GM12878 (cell line): ENCODE measurements around the gene SCGB3A2.

GRCh38 chr5:146474010-146474357, 26.9 kb downstream of the TCERG1 start:
- RAMPAGE, long total RNA, result no peak
- RRBS, 2 experiments, result no CpG with 5 or more reads among the region's 1 CpG
CAGE:
- cytosol, long polyA minus RNA, result no peak
- cytosol, long polyA plus RNA, result no peak
- long polyA plus RNA, result no peak
- nucleolus, long total RNA, result no peak
- nucleus, long polyA plus RNA, result no peak
- nucleus, long total RNA, result no peak

- RAMPAGE, long total RNA, result no peak
CAGE:
- cytosol, long polyA minus RNA, result no peak
- cytosol, long polyA plus RNA, result no peak
- long polyA plus RNA, result no peak
- nucleolus, long total RNA, result no peak
- nucleus, long polyA plus RNA, result no peak
- nucleus, long total RNA, result no peak
Measured at GRCh38 chr5:147164813-147165102, 70.1 kb upstream of the STK32A start.

DNA sequence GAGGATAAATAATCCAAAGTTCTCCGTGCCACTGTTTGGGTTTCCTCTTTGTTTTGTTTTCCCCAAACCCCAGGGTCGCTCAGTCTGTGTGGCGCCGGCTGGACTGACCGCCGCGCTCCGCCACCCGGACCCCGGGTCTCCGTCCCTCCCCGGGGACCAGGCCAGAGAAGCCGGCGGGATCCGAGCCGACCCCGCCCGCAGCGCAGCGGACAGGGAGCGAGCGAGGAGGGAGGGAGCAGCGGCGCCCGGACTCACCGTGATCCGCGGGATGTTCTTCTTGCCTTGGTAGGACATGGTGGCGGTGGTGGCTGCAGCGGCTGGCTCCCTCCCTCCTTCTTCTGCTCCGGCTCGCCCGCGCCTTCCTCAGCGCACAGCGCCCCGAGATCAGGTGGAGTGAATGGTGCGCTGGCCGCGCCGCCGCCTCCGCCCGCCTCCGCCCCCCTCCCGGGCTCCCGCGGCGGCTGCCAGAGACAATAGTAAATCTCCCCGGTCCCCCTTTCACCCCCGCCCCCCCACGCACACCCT, 56.5 kb downstream of the DPYSL3 start:
- RAMPAGE, long total RNA, result no peak
- RRBS, 2 experiments, result 2 to 8% methylated on average over 15 to 34 of the region's 52 CpGs
CAGE:
- cytosol, long polyA minus RNA, result no peak
- cytosol, long polyA plus RNA, result no peak
- long polyA plus RNA, result no peak
- nucleolus, long total RNA, result no peak
- nucleus, long polyA plus RNA, result no peak
- nucleus, long total RNA, result no peak

DNA sequence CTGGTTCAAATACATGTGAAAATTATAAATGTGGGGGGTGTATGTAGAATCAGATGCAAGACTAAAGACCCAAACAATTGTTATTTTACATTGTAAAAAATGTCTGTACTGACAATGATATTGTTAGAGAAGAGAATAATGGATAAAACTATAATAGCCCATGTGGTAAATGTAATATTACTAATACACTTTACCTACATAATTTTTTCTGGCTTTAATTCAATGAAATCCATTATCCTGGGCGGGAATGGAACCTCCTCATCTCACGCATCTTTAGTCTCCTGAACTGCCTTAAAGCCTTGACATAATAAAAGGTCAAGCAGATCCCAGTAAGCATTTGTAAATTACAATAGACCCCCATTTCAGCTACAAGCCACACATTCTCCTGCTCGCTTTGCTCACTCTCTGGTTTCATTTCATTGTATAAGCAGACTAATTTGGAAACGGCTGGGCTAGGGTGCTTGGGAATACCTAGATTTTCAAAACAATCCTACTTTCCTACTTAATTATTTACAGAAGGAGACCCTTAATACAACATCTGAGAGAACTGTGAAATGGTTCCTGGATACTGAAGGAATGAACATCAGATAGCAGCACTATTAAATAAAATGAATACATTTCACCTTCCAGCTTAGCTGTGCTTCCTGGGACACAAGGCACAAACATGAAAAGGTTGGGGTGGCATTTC, 1.6 kb downstream of the JAKMIP2 start:
- RAMPAGE, long total RNA, result no peak
- RRBS, 2 experiments, result no CpG with 5 or more reads among the region's 4 CpGs
CAGE:
- cytosol, long polyA minus RNA, result no peak
- cytosol, long polyA plus RNA, result no peak
- long polyA plus RNA, result no peak
- nucleolus, long total RNA, result no peak
- nucleus, long polyA plus RNA, result no peak
- nucleus, long total RNA, result no peak

- RAMPAGE, long total RNA, result no peak
- RRBS, 2 experiments, result no CpG with 5 or more reads among the region's 7 CpGs
CAGE:
- cytosol, long polyA minus RNA, result no peak
- cytosol, long polyA plus RNA, result no peak
- long polyA plus RNA, result no peak
- nucleolus, long total RNA, result no peak
- nucleus, long polyA plus RNA, result no peak
- nucleus, long total RNA, result no peak
Measured at GRCh38 chr5:147791081-147791540, 8.6 kb upstream of the JAKMIP2 start.

DNA sequence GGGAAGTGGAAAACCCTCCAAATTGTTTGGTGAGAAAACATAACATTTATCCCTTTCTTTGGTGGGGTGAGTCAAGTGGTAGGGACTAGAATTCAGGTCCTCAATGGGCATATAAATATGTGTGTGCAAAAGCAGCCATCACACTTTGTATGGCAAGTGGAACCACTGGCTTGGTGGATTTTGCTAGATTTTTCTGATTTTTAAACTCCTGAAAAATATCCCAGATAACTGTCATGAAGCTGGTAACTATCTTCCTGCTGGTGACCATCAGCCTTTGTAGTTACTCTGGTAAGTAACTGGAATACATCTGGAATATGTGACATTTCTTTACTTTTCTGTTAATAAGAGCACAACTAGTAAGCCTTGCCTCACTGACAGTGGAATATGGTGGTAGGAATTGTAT, at the start of gene SCGB3A2:
SCGB3A2 (plus strand) TSS at position 141 of the 403 bp plus-strand sequence.
- RAMPAGE, long total RNA, result no peak
CAGE:
- cytosol, long polyA minus RNA, result no peak
- cytosol, long polyA plus RNA, result no peak
- long polyA plus RNA, result no peak
- nucleolus, long total RNA, result no peak
- nucleus, long polyA plus RNA, result no peak
- nucleus, long total RNA, result no peak

GRCh38 chr5:147911437-147911796, 5.1 kb upstream of the C5orf46 start:
- RAMPAGE, long total RNA, result no peak
- RRBS, 2 experiments, result no CpG with 5 or more reads among the region's 5 CpGs
CAGE:
- cytosol, long polyA minus RNA, result no peak
- cytosol, long polyA plus RNA, result no peak
- long polyA plus RNA, result no peak
- nucleolus, long total RNA, result no peak
- nucleus, long polyA plus RNA, result no peak
- nucleus, long total RNA, result no peak

DNA sequence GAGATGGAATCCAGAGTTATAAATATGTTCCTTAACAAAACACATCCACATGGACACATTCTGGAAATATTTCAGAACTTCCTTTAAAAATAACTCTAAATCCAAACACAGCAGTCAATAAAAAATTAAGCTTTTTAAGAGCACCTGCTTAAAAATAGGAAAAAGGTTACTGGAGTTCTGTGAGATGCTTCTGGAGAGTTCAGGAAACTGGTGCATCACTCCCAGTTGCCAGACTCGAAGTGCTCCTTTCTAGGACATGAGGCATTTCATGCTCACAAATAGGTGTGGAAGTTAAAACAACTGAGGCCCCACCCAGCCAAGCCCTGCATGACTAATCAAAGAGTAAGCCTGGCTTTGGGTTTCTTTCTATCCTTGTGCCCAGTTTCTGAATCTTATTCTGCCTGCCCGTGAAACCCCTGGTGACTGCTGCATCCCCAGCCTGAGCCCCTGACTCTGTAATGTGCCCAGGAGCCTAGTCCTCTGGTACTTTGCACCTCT, 7.6 kb downstream of the SPINK9 start:
- RAMPAGE, long total RNA, result no peak
- RRBS, 2 experiments, result no CpG with 5 or more reads among the region's 2 CpGs
CAGE:
- cytosol, long polyA minus RNA, result no peak
- cytosol, long polyA plus RNA, result no peak
- long polyA plus RNA, result no peak
- nucleolus, long total RNA, result no peak
- nucleus, long polyA plus RNA, result no peak
- nucleus, long total RNA, result no peak

- RAMPAGE, long total RNA, result no peak
- RRBS, 2 experiments, result 9 to 32% methylated on average over 16 of the region's 43 CpGs
CAGE:
- cytosol, long polyA minus RNA, result no peak
- cytosol, long polyA plus RNA, result no peak
- long polyA plus RNA, result no peak
- nucleolus, long total RNA, result no peak
- nucleus, long polyA plus RNA, result no peak
- nucleus, long total RNA, result no peak
Measured at GRCh38 chr5:148653866-148654273, 457 bp downstream of the HTR4 start.

GRCh38 chr5:148829799-148830411, 3.5 kb downstream of the ADRB2 start:
- RAMPAGE, long total RNA, result no peak
- RRBS, 2 experiments, result no CpG with 5 or more reads among the region's 5 CpGs
CAGE:
- cytosol, long polyA minus RNA, result no peak
- cytosol, long polyA plus RNA, result no peak
- long polyA plus RNA, result no peak
- nucleolus, long total RNA, result no peak
- nucleus, long polyA plus RNA, result no peak
- nucleus, long total RNA, result no peak

- RAMPAGE, long total RNA, result no peak
- RRBS, 2 experiments, result no CpG with 5 or more reads among the region's 4 CpGs
CAGE:
- cytosol, long polyA minus RNA, result no peak
- cytosol, long polyA plus RNA, result no peak
- long polyA plus RNA, result no peak
- nucleolus, long total RNA, result no peak
- nucleus, long polyA plus RNA, result no peak
- nucleus, long total RNA, result no peak
Measured at GRCh38 chr5:148855387-148856085, 29.1 kb downstream of the ADRB2 start.

DNA sequence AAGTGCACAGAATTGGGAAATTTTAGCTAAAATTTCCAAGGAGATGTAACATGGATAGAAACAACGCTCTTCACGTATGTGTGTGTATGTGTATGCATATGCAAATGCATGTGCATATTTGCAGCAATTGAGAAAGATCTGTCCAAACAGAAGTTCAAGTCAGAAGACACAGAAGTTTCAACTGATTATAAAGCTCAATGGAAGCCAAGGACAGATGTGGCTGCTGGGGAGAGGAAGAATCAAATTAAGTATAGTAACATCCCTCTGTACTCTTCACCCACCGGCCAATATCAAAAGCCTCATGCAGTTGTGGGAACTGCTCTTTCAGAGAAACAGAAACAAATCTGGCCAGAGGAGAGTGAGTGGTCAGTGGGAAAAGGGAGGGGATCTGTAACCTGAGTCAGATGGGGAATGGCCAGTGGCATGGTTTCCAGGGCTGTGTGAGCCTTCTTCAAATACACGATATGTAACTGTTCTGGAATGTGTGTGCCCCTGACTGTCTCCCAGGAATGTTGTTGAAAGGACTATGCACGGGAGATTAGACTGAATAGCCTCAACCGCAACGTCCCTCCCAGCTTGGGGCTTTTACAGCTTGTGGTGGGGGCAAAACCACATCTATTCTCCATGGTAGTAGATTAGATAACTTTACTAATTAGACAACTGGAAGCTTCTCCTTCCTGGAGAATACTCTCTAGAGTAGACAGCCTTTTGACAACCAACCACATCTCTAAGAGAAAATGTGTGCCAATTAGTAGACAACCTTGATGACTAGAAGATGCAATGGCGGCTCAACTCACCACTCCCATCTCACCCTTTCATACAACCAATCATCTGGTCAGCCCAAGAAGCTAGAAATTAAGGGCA, 60.8 kb downstream of the SH3TC2 start:
- RAMPAGE, long total RNA, result no peak
- RRBS, 2 experiments, result no CpG with 5 or more reads among the region's 8 CpGs
CAGE:
- cytosol, long polyA minus RNA, result no peak
- cytosol, long polyA plus RNA, result no peak
- long polyA plus RNA, result no peak
- nucleolus, long total RNA, result no peak
- nucleus, long polyA plus RNA, result no peak
- nucleus, long total RNA, result no peak

DNA sequence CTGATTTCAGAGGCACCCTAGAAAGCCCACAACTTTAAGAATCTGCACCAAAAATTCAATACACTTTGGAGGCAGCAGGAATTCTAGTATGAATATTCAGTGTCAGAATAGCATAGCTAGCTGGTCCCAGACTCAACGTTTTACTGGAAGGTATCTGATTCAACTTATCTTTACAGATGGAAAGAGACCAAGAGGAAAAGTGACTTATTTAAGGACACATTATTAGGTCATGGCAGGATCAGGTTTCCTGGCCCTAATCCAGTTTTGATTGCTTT, 38.5 kb downstream of the SH3TC2 start:
- RAMPAGE, long total RNA, result no peak
- RRBS, 2 experiments, result no CpG with 5 or more reads among the region's 1 CpG
CAGE:
- cytosol, long polyA minus RNA, result no peak
- cytosol, long polyA plus RNA, result no peak
- long polyA plus RNA, result no peak
- nucleolus, long total RNA, result no peak
- nucleus, long polyA plus RNA, result no peak
- nucleus, long total RNA, result no peak

DNA sequence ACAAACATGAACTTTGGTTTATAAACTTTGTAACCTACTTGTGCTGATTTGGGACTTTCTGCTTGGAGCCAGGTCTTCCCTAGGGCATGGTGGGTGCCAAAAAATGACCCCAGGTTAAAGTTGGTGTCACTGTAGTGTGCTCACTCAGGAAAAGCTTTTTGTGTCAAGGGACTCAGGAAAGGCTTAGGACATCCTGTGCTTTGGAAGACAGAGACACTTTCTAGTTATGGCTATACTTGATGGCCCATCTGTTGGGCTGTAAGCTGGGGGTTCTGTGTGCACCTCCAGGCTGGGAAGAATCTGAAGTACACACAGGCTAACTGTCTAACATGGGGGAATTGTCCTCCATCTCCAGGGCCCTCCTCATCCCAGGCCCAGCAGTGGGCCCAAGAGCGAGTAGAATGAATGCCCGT, 19.2 kb downstream of the ABLIM3 start:
- RAMPAGE, long total RNA, result no peak
- RRBS, 2 experiments, result no CpG with 5 or more reads among the region's 2 CpGs
CAGE:
- cytosol, long polyA minus RNA, result no peak
- cytosol, long polyA plus RNA, result no peak
- long polyA plus RNA, result no peak
- nucleolus, long total RNA, result no peak
- nucleus, long polyA plus RNA, result no peak
- nucleus, long total RNA, result no peak

DNA sequence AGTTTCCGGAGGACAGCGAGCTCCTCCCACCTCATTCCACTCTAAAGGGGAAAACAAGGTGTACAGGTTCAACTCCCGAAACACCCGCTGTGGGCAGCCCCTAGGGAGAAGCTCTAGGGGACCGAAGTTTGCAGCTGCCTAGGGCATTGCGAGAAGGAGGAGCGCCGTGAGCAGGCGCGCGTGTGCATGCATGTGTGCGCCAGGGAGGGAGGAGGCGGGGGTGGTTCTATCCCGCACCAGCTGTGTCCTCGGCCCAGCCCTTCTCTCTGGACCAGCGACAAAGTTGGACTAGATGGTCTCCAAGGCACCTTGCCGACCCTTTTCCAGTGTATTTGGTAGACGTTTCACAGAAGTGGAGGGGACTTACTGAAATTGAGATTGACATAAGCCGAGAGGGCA, 610 bp downstream of the AFAP1L1 start:
- RAMPAGE, long total RNA, result no peak
- RRBS, 2 experiments, result 3% methylated on average over 1 of the region's 19 CpGs; no CpG with 5 or more reads in 1 of the 2 experiments
CAGE:
- cytosol, long polyA minus RNA, result no peak
- cytosol, long polyA plus RNA, result no peak
- long polyA plus RNA, result no peak
- nucleolus, long total RNA, result no peak
- nucleus, long polyA plus RNA, result no peak
- nucleus, long total RNA, result no peak

GRCh38 chr5:149351712-149352682, 5.8 kb upstream of the PCYOX1L start:
- RAMPAGE, long total RNA, result no peak
- RRBS, 2 experiments, result no CpG with 5 or more reads among the region's 6 CpGs
CAGE:
- cytosol, long polyA minus RNA, result no peak
- cytosol, long polyA plus RNA, result no peak
- long polyA plus RNA, result no peak
- nucleolus, long total RNA, result no peak
- nucleus, long polyA plus RNA, result no peak
- nucleus, long total RNA, result no peak

DNA sequence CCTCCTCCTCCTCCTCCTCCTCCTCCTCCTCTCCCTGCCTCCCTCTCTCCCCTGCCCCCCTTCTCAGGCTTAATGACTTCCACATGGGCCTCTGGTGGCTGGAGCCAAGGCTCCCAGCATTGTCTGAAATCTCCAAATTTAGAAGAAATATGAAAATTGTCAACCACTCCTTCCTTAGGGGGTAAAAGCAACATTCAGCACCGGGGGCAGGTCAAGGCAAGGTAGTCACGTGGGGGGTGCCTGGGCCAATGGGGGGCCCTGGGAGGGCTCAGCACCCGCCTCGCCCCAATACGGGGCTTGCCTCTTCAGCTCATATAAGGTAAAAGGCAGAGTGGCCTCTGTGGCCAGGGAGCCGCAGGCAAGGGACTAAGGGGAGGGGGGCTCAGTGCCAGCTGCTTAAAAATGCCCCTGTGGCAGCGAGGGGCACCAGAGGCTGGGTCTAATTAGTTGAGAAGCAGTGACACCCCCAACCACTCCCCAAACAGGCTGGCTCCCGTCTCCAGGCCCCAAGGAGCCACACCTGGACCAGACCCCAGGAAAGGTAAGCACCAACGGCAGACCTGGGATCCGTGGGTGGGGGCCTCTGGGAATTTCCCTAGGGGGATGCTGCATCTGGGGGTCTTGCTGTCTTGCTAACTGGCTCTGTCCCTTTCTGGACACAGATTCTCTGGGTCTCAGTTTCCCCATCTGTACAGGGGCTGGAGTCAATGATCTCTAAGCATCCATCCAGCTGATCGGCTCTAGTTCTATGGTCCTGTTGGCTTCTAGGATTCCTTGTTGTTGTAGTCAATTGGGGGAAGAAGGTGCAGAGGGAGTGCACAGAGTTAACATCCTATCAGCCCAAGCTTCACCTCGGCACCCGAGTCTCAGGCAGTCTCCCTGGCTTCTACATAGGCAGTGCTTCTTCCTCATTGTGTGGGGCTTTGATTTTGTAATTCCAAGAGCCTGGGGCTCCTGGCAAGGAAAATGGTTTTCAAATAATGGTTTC, 27.7 kb upstream of the IL17B start:
- RAMPAGE, long total RNA, result no peak
- RRBS, 2 experiments, result no CpG with 5 or more reads among the region's 13 CpGs
CAGE:
- cytosol, long polyA minus RNA, result no peak
- cytosol, long polyA plus RNA, result no peak
- long polyA plus RNA, result no peak
- nucleolus, long total RNA, result no peak
- nucleus, long polyA plus RNA, result no peak
- nucleus, long total RNA, result no peak

DNA sequence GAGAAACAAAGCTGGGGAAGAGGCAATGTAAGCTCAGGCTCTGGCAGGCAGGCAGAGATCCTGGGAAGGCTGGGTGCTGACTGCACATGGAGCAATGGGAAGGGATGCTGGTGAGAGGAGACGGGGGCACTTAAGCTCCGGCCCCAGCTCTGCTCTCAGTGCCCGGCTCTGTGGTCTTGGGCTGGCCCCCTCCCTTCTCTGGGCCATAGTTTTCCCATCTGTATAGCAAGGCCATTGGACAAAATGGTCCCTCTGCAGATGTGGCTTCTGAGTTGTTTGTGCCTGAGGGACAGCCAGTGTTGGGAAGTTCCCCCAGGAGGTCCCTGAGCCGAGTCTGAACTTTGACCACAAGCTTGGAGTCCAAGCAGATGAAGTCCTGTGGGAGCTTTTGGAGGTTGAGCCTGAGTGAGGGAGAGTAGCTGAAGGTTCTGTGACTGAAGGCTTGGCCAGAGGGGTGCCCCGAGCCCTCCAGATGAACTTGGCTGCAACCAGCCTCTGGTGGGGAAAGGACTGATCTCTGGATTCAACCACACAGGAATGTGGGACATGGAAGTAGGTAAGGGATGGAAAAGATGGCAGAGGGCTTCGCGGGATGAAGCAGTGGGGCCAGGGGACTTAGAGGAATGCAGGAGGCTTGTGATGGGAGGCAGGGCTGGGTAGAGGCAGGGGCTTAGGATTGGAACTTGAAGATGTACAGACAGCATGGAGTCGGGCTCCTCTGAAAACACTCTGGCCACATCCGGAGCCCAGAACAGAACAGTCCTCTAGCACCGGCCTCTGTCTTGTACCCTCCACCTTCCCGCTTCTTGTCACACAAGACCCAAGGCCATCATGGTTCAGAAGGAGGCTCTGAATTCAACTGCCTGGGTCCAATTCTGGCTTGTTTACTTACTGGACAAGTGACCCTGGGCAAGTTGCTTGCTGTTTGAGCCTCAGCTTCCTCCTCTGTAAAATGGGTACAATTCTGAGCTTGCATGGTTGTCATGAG, 28.7 kb upstream of the IL17B start:
- RAMPAGE, long total RNA, result no peak
- RRBS, 2 experiments, result no CpG with 5 or more reads among the region's 11 CpGs
CAGE:
- cytosol, long polyA minus RNA, result no peak
- cytosol, long polyA plus RNA, result no peak
- long polyA plus RNA, result no peak
- nucleolus, long total RNA, result no peak
- nucleus, long polyA plus RNA, result no peak
- nucleus, long total RNA, result no peak

DNA sequence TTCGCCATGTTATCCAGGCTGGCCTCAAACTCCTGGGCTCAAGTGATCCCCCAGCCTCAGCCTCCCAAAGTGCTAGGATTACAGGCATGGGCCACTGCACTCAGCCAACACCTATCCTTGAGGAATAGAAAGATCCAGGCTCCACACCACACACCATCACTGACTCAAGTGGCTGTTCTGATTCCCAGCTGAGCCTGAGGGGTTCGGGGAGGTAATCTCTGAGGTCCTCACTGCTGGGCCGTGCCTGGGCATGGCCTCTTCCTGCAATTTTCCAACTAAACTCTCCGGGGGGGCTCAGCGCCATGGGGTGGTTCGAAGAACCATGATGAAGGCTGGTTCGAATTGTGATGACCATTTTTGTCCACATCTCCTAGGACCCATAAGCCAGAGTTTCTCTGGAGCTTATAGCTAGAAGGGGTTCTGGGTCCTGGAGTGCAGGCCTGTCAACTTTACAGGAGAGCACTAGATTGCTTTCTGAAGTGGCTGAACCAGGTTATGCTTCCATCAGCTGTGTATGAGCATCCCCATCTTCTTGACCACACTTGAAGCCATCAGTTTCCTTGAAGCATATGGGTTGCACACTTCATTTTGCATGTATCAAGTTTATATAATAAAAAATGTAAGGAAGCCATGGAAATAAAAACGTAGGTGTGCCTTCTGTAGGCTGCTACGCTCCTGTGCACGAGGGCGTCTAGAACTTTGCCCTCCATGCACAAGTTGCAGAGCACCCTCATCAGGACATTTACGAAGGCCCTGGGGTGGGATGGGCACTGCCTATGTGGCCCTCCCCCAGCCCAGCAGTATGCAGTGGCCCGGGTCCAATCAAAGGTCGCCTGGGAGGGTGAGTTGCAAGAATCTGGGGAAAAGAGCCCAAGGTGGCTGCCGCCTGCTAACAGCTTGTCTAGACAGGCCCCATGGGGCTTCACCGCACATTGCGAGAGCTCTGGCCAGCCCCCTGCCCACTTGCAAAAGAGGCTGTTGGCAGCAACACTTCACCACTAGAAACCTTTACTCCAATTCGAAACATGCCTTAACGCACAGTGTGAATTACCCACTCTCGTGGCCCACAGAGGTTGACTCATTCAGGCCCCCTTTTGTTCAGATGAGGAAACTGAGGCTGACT, 31.3 kb upstream of the IL17B start:
- RAMPAGE, long total RNA, result no peak
- RRBS, 2 experiments, result no CpG with 5 or more reads among the region's 20 CpGs
CAGE:
- cytosol, long polyA minus RNA, result no peak
- cytosol, long polyA plus RNA, result no peak
- long polyA plus RNA, result no peak
- nucleolus, long total RNA, result no peak
- nucleus, long polyA plus RNA, result no peak
- nucleus, long total RNA, result no peak

DNA sequence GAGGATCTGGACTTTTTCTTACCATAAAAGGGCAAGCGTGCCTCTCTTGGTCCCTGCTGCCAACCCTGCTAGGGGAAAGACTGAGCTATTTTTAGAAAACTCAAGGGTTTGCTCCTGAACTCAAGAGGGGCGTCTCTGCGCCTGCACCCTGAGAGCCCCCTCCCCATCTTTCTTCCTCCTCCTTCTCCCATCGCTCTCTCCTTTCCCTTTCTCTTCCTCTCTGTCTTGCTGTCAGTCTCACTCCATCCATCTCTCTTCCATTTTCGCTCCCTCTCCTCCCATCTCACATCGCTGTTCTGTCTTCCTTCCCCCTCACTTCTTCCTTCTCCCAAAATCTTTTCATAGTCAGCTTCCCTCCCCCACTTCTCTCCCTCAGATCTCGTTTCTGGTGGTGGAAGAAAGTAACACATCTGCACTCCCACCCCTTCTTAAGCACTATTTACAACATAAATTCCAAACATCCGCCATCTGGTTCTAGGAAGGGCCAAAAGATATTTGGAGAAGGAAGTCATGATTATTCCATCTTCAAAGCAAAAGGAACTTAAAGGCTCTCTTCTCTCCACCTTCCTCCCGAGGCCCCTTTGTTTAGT, 38.2 kb upstream of the IL17B start:
- RAMPAGE, long total RNA, result no peak
- RRBS, 2 experiments, result no CpG with 5 or more reads among the region's 9 CpGs
CAGE:
- cytosol, long polyA minus RNA, result no peak
- cytosol, long polyA plus RNA, result no peak
- long polyA plus RNA, result no peak
- nucleolus, long total RNA, result no peak
- nucleus, long polyA plus RNA, result no peak
- nucleus, long total RNA, result no peak